Bile duct (tissue), 1 donor: ENCODE measurements around a stretch of chr3.

DNA sequence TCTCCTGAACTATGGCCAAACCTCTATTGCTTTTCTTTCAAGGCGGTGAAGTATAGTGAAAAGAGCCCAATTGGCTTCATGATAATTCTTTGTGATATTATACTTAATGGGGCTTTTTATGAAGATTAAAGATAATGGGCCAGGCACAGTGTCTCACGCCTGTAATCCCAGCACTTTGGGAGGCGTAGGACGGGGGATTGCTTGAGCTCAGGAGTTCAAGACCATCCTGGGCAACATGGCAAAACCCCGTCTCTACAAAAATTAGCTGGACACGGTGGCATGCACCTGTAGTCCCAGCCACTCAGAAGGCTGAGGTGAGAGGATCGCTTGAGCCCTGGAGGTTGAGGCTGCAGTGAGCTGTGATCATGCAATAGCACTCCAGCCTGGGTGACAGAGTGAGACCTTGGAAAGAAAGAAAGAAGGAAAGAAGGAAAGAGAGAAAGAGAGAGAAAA, 124.9 kb downstream of the B3GALNT1 start:
- PRO-cap, result no peak

DNA sequence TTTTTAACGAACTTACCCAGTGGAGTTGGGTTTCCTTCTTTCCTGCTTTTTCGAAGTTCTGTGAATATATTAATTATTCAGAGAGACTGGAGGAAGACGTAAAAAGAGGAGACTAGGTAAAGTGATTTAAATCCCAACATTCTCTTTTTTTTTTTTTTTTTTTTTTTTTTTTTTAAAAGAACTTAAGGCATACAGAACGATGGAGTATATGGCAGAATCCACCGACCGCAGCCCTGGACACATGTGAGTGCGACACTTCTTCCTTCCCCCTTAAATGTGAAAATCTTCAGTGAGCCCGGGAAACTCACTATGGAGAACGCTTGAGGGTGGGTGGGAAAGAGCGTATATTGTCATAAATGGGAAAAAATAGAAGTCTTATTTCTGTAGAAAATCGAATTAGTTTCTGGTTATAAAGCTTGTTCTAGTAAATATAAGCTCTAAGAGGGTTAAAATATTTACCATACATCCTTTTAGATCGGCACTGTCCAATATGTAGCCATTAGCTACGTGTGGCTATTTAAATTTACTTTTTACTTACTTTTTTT, 776 bp downstream of the NMD3 start:
- PRO-cap, result bidirectional peak, plus-strand start at position 214 of the sequence, minus-strand start at position 249 of the sequence

GRCh38 chr3:163499196-163500182, 1578.8 kb downstream of the SI start:
- PRO-cap, result no peak

DNA sequence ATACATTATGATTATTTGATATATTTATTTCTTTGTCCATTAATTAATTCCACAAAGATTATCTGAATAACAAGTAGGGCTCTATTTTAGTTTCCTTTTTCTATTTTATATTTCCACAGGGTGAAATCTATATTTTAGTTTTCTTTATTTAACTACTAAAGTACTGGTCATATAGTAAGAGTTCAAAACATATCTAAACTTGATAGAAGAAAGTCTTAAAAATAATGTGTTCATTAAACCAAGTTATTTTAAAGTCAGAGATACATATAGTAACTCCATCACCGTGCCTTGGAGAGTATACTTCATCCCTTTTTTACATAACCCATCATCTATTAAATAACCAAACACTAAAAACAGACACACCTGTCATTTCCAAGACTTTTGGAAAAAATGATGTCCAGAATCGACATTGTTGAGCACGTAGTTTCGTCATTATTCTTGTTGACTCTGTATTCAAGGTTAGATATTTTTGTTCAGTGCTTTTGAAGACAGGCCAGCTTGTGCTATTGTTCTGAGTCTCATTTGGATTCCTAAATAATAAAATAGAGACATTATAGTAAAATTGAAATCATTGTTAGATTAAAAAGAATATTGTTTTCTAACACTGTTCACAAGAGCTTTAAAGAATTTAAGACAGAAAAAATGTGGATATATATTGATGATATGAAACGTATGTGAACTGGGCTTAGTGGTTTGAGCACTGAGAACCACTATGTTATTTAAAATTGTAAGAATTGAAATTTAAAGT, 51.3 kb downstream of the BCHE start:
- PRO-cap, result no peak

DNA sequence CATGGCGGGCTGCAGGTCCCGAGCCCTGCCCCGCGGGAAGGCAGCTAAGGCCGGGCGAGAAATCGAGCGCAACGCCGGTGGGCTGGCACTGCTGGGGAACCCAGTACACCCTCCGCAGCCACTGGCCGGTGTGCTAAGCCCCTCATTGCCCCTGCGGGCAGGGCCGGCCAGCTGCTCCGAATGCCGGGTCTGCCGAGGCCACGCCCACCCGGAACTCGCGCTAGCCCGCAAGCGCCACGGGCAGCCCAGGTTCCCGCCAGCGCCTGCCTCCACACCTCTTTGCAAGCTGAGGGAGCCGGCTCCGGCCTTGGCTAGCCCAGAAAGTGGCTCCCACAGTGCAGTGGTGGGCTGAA, 81.3 kb upstream of the BCHE start:
- PRO-cap, result no peak

- PRO-cap, result no peak
Observed at GRCh38 chr3:168024220-168025561, 71.0 kb downstream of the GOLIM4 start.

GRCh38 chr3:168870750-168871429, 775.2 kb upstream of the GOLIM4 start:
- PRO-cap, result no peak

DNA sequence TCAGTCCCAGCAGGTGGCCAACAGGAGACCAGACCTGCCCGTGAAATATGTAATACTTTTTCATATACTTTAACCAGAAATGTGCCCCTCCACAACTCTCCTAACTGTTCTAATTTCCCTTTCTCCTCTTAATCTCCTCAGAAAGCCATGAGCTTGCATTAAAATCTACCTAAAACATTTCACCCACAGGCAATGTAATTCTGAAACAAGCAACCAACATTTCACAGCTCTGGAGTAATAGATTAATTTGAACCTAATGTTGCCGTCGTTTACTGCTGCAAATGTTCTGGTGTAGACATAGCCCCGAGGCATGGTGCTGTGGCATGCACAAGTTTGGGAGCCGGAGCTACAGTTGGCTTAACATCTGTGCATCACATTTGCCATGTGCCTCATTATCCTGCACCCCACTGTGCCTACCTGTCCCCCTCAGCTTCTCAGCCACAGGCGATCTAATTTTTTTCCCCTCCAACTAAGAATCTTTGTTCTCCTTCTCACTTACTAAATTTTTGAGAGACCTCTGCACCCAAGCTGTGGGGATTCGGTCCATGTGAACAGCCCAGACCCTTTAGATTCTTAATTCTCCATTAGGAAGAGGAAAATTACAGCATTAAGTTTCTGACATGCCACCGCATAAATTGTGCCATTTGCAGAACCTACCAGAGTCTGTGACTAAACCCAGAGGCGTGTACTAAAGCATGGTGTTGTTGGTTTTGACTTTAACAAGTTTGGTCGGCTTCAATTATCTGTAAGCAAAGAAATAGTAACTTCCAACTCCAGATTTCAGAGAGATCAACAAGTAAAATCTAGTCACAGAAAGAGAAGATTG, 419.3 kb downstream of the MECOM start:
- PRO-cap, result no peak

GRCh38 chr3:169264579-169265190, 398.8 kb downstream of the MECOM start:
- PRO-cap, result no peak

- PRO-cap, result no peak
Observed at GRCh38 chr3:169266983-169267435, 396.5 kb downstream of the MECOM start.

- PRO-cap, result no peak
Observed at GRCh38 chr3:169268385-169269016, 395.0 kb downstream of the MECOM start.

DNA sequence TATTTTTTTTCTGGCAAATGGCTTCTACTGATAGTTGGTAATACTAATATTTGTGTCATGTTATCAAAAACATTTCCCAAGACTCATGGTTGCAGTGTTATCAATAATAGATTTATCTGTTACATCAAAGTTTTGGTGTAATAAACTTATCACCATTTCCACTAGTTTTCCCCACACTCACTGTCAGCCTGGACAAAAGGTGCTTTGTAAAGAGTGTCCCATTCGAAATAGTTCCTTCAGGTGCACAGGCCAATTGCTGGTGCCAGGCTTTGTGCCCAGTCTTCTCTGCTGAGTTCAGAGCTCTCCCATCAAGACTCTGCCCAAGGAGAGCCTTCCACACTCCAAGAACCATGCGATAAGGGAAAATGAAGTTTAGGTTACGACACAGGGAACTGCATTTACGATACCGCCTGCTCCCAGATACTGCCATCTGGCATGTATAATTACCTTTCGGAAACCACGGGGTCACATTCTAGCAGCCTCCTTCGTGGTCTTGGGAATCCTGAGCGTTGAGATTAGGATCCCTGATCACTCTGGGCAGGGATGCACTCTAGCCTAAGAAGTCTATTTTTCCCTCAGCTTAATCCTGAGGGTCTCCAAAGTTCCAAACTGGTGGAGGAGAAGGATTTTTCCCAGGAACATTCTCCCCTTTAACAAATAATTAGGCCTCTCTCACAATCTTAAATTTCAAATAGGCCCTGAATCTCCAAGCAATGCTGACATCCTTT, 379.5 kb downstream of the MECOM start:
- PRO-cap, result no peak

GRCh38 chr3:169547223-169547721, 116.2 kb downstream of the MECOM start:
- PRO-cap, result no peak

GRCh38 chr3:169619158-169619521, 44.4 kb downstream of the MECOM start:
- PRO-cap, result no peak

GRCh38 chr3:169765106-169765554, 4.2 kb downstream of the ACTRT3 start:
- PRO-cap, result bidirectional peak, plus-strand start at chr3:169765198, minus-strand start at chr3:169765060

GRCh38 chr3:170357810-170358726, 553 bp downstream of the SKIL start:
- PRO-cap, result bidirectional peak, plus-strand start at chr3:170358464, minus-strand start at chr3:170358202

DNA sequence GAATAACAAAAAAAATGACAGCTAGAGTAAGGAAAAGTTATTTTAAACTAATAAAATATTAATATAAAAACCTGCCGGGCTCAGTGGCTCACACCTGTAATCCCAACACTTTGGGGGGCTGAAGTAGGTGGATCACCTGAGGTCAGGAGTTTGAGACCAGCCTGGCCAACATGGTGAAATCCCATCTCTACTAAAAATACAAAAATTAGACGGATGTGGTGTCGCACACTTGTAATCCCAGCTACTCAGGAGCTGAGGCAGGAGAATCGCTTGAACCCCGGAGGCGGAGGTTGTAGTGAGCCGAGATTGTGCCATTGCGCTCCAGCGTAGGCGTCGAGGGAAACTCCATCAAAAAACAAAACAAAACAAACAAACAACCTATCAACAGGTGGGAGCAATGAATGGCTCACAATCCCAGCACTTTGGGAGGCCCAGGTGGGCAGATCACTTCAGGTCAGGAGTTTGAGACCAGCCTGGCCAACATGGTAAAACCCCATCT, 4.7 kb downstream of the SKIL start:
- PRO-cap, result no peak

- PRO-cap, result no peak
Observed at GRCh38 chr3:170390072-170390649, 28.5 kb upstream of the CLDN11 start.

DNA sequence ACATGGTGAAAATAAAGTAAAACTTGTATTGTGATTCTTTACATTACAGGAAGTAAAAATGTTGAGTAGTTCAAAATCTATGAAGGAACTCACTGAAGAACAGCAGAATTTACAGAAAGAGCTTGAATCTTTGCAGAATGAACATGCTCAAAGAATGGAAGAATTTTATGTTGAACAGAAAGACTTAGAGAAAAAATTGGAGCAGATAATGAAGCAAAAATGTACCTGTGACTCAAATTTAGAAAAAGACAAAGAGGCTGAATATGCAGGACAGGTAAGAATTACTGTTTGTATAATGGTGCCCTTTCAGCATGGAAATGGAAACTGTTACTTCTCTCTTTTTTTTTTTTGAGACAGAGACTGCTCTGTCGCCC, 27.7 kb upstream of the CLDN11 start:
- PRO-cap, result no peak

GRCh38 chr3:170585100-170585808, 621 bp downstream of the SLC7A14 start:
- PRO-cap, result no peak